Measurements from ENCODE around the gene MAP3K9.

DNA sequence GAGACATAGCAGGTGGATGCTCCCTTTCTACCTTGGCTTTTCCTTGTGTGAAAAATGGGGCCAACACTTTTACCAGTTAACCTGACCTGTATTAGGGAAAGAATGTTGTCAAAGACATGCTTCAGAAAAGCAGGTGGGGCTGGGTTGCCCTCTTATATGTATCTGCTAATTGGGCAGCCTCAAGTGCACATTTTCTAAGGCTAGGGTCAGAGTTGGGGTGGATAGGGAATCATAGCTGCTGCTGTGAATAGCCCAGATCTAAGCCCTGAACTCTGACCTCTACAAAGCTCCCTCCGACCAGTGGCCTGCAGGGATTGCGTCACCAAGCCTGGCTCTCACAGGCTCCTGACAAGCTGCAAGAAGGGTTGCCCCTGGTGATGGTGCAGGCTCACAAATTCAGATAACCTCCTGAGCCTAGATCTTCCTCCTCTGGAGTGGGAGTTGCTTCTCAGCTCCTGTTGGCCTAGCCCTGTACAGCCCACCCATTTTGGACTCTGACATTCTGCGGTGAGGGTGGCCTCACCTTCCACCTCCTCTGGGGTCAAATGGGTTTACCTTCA, 5.2 kb upstream of the SUSD6 start:
- PRO-cap = no peak
- RAMPAGE, long total RNA = no peak

- PRO-cap = bidirectional peak, plus-strand start at chr14:69615747, minus-strand start at chr14:69615725; bidirectional peak, plus-strand start at chr14:69615952, minus-strand start at chr14:69615800
- RAMPAGE, long total RNA = no peak
Measured at GRCh38 chr14:69615230-69616236, 4.1 kb downstream of the SUSD6 start.

- PRO-cap = no peak
- RAMPAGE, long total RNA = no peak
Measured at GRCh38 chr14:69648515-69649220, 37.3 kb downstream of the SUSD6 start.

GRCh38 chr14:69712487-69713138, 54.3 kb upstream of the SRSF5 start:
- PRO-cap = no peak
- RAMPAGE, long total RNA = no peak

DNA sequence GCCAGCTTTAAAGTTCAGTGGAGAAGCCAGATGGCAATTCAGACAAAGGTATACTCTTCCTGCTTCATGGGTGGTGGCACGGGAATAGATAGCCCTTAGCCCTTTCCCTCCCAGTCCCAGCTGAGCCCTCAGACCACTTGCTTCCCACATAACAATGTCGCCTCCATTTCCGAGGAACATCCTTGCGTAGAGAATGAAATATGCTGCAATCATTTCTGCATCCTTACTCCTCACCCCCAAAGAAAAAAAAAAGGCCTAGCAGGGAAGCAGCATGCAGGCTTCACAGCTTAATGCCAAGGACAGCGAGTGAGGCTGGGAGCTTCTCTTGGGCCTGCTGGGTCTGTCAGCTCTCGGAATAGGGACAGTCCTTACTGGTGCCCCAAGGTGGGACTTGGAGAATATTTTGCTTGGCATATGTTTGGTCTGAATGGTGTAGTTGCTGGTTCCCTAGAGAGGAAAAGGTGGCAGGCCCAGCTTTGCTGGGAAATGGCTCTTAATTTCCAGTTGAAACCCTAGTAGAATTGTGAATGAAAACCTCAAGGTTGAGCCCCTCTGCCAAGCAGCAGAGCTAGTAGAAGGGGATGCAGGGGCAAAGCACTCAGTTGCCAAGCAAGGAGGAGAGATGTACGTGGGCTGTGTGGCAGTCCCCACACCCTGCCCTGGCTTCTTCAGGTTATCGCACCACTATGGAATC, 52.6 kb upstream of the SRSF5 start:
- PRO-cap = no peak
- RAMPAGE, long total RNA = no peak

- PRO-cap = unidirectional peak, minus-strand start at chr14:69727057
- RAMPAGE, long total RNA = no peak
Measured at GRCh38 chr14:69726476-69727557, 40.1 kb upstream of the SRSF5 start.

- PRO-cap = no peak
- RAMPAGE, long total RNA = no peak
Measured at GRCh38 chr14:69770409-69770796, 3.5 kb downstream of the SRSF5 start.

- PRO-cap = no peak
- RAMPAGE, long total RNA = no peak
Measured at GRCh38 chr14:69772435-69772728, 5.4 kb downstream of the SRSF5 start.

DNA sequence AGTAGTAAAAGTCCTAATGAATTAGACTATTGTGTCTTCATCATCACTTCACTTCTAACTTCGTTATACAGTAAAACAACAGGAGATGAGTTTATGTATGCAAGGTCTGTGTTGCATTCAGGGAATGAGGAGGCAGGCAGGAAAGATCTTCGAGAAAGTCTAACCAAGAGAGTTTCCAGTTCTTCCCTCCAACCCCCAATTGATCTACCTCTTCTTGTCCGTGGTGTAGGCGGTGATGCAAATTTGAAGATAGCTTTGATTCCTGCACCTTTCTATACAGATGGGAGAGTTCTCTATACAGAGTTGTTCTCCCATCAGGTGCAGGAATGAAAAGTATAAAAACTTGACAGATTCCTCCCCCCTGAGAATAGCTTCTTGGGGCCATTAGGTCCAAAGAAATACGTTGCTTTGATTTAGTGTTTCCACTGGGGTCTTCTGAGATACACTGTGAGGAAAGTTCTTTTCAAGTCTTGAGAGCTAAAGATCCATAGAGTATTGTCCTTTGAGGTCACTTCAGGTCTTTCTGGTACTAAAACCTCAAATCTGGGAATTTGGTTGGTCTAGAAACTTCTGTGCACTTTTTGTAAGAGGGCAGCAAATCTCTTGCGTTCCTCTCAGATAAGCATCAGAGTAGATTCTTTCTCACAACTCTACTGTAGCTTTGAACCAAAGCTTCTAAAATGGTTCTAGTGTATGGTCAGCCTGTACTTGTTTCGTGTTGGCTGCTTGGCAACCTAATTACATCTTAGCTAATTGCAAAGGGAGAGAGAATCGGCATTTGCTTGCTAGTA, 9.8 kb downstream of the SRSF5 start:
- PRO-cap = no peak
- RAMPAGE, long total RNA = no peak

- PRO-cap = no peak
- RAMPAGE, long total RNA = no peak
Measured at GRCh38 chr14:69783339-69783949, 13.6 kb downstream of the SLC10A1 start.

- PRO-cap = no peak
- RAMPAGE, long total RNA = no peak
Measured at GRCh38 chr14:70708778-70709599, 67.3 kb downstream of the TTC9 start.

- PRO-cap = no peak
- RAMPAGE, long total RNA = no peak
Measured at GRCh38 chr14:70754841-70755244, 54.5 kb downstream of the MAP3K9 start.

GRCh38 chr14:70755245-70755407, 54.2 kb downstream of the MAP3K9 start:
- PRO-cap = no peak
- RAMPAGE, long total RNA = no peak

DNA sequence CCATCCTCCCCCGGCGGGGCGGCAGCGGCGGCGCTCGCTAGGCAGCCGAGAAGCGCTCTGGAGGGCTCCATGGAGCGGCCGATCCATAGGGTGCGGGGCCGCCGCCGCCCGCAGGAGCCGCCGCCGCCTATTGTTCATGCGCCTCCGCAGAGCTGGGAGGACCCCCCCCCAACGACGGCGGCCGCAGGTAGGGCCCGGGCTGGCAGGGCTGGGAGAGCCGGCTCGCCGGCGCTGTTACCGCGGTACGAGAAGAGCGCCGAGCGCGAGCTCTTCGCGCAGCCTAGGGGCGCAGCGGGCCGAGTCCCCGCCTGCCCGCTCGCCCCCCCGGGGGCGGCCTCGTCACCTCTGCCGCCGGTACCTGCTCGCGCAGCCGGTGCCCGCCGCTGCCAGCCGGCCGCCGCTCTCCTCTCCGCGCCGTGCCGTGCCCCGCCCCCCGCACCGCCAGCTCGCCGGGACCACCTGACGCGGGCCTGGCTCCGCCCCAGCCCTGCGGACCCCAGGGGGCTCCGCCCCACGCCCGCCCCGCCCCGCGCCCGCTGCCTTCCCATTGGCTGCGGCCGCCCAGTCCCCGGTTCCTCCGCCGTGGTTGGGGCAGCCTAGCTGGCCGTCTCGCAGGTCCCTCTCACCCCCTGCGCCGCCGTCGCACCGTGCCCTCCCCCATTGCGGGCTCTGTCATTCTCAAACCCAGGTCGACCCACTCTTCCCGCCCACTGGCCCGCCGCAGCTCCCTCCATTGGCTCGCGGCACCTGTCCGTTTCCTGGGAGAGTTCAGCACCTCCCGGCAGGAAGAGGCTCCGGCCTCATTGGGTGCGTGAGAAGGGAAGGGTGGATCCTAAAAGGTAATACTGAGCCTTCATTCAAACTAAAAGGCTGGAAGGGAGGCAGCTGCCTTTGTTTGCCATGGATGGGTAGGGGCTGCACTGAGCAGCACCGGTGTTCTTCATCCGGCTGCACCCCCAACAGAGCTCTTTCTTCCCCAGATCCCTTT, at the start of gene MAP3K9:
MAP3K9 (minus strand) TSS at position 413 of the 988 bp plus-strand sequence.
- PRO-cap = bidirectional peak, plus-strand start at position 571 of the sequence, minus-strand start at position 418 of the sequence
- RAMPAGE, long total RNA = no peak

DNA sequence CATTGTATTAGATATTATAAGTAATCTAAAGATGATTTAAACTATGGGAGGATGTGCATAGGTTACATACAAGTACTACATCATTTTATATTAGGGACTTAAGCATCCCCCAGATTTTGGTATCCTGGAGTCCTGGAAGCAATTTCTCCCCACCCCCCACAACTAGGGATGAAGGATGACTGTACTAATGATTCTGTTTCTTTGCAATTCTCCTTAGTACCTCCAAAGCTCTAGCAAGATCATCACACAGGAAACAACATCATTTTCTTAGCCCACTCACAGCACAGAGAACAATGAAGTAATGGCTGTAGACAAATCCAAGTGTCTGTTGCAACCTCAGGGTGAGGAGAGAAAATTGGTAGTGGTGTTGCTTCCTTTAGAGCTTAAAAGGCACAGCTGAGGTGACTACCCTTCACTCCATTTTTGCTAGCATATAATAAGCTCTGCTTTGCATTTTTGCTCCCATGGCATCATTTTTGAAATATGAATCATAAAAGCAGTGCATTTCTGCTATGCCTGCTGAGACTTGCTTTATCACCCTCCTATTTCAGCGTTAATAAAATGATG, 18.7 kb upstream of the PCNX1 start:
- PRO-cap = unidirectional peak, plus-strand start at position 386 of the sequence
- RAMPAGE, long total RNA = no peak

- PRO-cap = no peak
- RAMPAGE, long total RNA = no peak
Measured at GRCh38 chr14:70934680-70935406, 27.6 kb downstream of the PCNX1 start.

- PRO-cap = no peak
- RAMPAGE, long total RNA = no peak
Measured at GRCh38 chr14:71014354-71014811, 107.1 kb downstream of the PCNX1 start.

DNA sequence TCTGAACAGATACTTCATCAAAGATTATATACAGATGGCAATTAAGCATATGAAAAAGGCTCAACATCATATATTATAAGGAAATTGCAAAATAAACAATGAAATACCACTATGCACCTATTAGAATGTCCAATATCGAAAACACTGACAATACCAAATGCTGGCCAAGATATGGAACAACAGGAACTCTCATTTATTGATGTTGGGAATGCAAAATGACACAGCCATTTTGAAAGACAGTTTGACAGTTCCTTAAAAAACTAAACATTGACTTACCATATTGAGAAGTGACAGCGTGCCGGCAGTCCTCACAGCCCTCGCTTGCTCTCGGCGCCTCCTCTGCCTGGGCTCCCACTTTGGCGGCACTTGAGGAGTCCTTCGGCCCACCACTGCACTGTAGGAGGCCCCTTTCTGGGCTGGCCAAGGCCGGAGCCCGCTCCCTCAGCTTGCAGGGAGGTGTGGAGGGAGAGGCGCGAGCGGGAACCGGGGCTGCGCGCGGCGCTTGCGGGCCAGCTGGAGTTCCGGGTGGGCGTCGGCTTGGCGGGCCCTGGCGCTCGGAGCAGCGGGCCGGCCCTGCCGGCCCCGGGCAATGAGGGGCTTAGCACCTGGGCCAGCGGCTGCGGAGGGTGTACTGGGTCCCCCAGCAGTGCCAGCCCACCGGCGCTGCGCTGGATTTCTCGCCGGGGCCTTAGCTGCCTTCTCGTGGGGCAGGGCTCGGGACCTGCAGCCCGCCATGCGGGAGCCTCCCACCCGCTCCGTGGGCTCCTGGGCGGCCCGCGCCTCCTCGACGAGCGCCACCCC, 66.2 kb upstream of the SIPA1L1 start:
- PRO-cap = no peak
- RAMPAGE, long total RNA = no peak

- PRO-cap = no peak
- RAMPAGE, long total RNA = no peak
Measured at GRCh38 chr14:71336300-71337128, 16.2 kb downstream of the SIPA1L1 start.

- PRO-cap = no peak
- RAMPAGE, long total RNA = no peak
Measured at GRCh38 chr14:71384181-71385041, 64.1 kb downstream of the SIPA1L1 start.